ENCODE measurements around the gene WDR88.

- RRBS = no CpG with 5 or more reads among the region's 13 CpGs
These were observed 16.3 kb downstream of the POP4 start for GRCh38 chr19:29622334-29622925.

DNA sequence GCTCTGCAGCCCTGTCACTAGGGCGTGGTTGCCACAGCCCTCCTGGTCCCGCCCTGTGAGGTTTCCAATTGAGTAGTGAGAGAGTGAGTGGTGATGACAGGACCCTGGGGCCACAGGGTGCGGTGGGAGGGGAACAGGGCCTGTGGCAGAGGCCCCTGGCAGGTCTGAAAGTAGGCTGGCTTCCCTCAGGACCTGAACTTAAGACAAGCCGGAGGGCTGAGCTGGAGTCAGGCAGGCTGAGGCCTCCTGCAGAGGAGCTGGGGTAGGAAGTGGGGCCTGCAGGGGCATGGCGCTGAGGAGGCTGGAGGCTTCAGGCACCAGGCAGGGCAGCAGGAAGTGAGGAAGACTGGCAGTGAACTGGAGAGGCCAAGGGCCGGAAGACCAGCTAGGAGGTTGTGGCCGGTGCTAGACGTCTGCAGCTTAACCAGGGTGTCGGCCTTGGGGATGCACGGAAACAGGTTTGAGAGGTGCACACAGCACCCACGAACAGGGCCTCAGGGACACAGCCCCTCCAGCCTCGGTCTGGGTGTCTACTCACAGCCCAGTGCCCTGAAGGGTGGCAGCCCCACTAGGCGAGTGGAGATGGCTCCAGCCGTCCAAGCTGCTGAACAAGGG lies 17.7 kb downstream of the POP4 start:
- RRBS = no CpG with 5 or more reads among the region's 14 CpGs

- RRBS = no CpG with 5 or more reads among the region's 18 CpGs
These were observed 2.6 kb upstream of the PLEKHF1 start for GRCh38 chr19:29662338-29663399.

DNA sequence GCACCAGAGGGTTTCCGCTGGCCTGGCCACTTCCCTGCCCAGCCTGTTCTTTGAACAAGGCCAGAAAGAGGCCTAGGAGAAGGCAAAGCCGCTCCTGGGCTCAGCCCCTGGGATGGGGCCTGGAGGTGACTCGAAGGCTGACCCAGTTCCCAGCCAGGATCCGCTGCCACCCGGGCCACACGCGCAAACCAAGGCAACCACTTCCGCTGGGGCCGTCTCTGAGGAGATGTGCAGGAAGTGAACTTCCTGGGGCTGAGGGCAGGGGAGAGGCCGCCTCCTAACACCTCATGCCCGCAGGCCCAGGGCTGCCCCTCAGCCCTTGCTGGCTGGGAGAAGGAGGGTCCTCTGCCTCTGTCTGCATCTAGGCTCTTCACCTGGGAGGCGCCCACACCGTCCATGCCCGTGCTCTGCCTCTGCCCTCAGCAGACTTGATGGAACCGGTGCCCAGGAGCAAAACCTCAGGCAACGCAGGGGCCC lies 15.3 kb downstream of the PLEKHF1 start:
- RRBS = 94% methylated on average over 2 of the region's 16 CpGs

DNA sequence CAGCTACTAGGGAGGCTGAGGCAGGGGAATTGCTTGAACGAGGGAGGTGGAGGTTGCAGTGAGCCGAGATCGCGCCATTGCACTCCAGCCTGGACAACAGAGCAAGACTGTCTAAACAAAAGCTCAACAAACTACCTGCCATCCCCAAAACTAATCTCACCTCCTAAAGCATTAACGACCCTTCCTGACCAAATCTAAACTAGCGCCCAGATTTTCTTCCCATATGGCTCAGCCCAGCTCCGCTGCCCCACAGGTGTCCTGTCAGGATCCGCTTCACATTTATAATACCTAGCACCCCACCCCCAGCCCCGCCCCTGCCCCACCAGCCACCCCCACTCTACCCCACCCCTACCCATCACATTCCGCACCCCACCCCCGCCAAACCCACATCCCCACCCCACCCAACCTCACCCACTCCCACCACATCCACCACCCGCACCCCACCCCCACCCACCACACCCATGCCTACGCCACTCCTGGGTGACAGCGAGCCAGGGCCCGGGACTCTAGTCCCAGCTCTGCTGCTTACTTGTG lies 616 bp downstream of the C19orf12 start:
- RRBS = 5% methylated on average over 1 of the region's 15 CpGs

- RRBS = 1% methylated on average over 6 of the region's 34 CpGs
These were observed 145.1 kb upstream of the ZNF536 start for GRCh38 chr19:30226926-30227579.

- RRBS = no CpG with 5 or more reads among the region's 9 CpGs
These were observed 15.1 kb downstream of the ZNF536 start for GRCh38 chr19:30387298-30387711.

GRCh38 chr19:30696395-30696929 lies 324.3 kb downstream of the ZNF536 start:
- RRBS = 93% methylated on average over 1 of the region's 9 CpGs

DNA sequence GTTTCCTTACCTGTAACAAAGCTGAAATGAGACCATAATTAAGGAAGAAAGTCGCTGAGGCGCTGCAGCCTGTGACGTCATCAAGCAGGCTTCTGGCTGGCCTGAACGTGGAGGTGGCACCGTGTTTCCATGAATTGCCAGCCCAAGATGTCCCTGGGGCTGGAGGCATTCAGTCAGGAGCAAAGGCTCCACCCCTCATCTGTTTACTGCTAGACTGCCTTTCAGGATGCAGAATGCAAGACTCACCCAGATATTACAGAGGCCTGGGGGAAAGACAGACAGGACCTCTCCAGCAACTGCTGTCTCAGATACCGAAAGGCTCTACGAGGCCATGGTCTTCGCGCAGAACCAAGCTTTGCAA lies 424.6 kb downstream of the TSHZ3 start:
- RRBS = no CpG with 5 or more reads among the region's 9 CpGs

DNA sequence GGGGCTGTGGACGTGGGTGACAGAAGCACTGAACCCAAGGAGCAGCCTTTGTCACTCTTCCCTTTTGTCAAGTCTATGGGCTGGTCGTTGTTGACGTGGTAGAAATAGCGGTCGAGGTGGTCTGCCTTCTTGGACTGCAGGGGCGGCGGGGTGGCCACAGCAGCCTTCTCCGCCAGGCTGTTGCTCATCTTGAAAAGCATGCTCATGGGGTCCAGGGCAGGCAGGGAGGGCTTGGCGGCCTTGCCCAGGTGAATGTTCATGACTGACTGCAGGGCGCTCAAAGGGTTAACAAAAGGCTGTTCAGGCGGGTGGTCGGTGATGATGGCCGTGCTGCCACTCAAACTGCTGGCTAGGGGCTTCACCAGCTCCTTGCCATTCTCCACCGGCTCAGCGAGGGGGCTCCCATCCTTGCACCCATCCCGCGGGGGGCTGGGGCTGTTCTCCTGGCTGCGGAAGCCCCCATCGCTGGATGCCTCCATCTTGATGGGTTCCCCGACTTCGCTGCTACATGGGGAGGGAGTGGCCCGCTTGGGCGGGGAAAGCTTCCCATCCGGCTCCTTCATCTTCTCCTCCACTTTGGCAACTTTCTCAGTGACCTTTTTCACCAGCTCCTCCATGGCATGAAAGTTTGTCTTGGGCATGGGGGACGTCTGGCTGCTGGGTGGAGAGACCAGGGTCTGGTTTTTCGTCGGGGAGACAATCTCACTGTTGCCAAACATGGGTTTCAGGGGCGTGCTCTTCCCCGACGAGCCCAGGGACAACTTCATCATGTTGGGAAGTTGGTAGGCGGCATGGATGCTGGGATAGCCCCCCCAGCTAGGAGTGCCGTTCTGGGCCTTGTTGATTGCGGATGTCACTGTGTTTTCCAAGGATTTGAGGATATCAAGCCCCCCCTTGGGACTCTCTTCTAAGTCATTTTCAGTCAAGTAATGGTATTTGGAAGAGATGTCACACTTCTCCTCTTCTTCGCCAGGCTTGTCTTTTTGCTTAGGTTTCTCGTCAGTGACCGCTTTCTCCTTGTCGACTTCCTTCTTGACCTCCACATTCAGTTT lies 71.6 kb downstream of the TSHZ3 start:
- RRBS = no CpG with 5 or more reads among the region's 37 CpGs

DNA sequence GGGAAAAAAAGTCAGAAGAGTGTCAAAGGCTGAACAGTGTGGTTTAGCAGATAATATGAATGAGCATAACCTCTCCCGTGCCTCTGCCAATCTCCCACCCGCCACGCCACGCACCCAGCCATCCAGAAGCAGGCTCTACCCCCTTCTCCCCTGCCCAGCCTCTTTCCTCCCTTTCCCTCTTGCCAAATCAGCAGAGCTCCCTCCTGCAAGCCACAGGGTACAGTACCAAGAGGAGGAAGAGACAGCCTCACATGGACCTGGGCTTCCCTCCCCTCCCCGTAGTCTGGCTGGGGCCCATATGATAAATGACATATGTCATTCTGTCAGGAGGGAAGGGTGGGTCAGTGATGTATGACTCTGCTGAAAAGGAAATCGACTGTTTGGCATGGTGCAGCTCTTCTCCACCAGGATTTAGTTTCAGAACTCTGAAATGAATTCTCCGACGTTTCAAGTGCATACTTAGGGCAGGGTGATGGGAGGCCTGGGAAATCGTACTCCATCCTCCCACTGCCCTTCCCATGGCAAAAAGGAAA lies 9.9 kb downstream of the TSHZ3 start:
- RRBS = no CpG with 5 or more reads among the region's 9 CpGs

GRCh38 chr19:31349922-31350558 lies 804 bp upstream of the TSHZ3 start:
- RRBS = 2% methylated on average over 45 of the region's 66 CpGs

GRCh38 chr19:31354786-31355487 lies 5.7 kb upstream of the TSHZ3 start:
- RRBS = no CpG with 5 or more reads among the region's 20 CpGs

DNA sequence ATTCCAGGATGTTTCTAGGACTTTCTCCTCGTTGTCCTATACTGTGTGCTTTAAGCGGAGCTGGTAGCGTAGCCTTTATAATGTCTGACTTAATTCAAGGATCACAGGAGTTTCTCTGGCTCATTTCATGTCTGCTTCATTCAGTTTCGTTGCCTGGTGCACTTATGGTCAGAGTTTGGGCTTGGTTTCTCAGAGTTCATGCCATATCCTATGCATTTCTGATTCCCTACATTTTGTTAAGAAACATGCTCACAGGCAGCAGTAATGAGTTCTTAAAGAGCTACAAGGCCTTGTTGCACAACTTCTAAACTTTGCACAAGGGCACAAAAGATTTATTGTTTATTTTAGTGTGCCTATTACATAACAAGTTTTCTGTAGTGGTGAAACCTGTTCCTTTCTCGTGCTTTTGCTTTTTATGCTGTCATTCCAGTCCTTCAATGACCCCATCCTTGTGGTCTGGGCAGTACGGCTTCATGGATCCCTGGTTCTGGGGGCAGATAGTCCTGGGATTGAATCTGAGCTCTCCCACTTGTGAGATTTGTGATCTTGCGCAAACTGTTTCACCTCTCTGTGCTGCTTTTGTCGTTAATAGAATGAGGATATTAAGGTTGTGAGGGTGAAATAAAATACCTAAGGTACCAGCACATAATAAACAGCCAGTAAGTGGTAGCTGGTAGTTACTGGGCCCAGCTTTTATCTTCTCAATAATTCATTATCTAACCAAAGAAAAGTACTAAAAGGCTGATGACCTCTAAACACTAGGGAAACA lies 17.8 kb downstream of the ZNF507 start:
- RRBS = no CpG with 5 or more reads among the region's 8 CpGs

DNA sequence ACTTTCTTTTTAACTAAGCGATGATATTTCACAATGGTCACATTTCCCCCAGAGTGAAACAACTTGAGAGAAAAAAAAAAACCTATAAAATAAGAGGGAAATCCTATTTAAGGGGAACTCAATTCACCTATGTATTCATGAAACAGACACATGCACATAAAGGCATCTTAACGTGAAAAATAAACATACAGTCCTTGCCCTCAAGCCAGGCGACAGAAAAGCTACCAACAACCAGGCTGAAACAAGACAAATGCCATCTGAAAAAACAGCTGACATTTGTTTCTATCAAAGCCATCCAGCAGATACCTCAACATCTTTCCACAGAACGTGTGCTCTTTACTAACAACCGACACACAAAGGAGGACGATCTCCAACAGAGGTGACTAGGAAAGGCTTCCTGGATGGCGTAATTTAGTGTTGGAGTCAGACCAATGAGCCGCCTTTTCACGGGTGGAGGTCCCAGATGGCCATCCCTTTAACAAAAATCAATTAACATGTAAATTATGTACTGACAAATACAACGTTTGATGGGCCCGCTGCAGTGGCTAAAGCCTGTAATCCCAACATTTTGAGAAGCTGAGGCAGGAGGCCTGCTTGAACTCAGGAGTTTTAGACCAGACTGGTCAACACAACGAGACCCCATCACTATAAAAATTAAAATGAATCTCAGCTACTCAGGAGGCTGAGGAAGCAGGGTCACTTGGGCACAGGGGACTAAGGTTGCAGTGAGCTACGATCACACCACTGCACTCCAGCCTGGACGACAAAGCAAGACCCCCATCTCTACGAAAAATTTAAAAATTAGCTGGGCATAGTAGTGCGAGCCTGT lies 1.4 kb upstream of the DPY19L3 start:
- RRBS = no CpG with 5 or more reads among the region's 16 CpGs

- RRBS = no CpG with 5 or more reads among the region's 14 CpGs
These were observed 5.6 kb downstream of the SLC7A9 start for GRCh38 chr19:32863993-32864396.

DNA sequence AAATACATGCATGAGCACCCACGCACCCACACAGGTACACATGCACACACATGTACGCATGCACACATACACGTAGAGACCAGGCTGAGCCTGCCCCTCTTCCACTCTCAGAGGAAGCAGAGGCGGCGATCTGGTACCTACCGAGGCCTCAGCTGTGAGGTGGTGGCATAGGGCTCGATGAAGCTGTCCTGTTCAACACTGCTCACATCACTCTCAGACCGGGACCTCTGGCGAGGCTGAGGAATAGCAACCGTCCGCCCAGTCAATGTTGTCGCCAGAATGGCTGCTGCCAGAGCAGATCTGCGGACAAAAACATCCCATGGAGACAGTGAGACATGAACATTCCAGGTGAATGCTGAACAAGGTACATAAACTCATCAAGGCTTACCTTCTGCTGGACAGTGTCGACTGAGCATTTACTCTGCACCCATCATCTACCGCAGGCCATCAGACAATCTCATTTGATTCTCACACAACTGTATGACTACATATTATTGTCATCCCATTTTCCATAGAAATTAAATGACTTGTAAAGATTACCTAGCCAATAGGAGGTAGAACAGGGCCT lies 11.9 kb downstream of the CEP89 start:
- RRBS = no CpG with 5 or more reads among the region's 15 CpGs

GRCh38 chr19:32977270-32977684 lies 5.2 kb downstream of the FAAP24 start:
- RRBS = 40% methylated on average over 2 of the region's 8 CpGs

- RRBS = no CpG with 5 or more reads among the region's 4 CpGs
These were observed 25.8 kb downstream of the RHPN2 start for GRCh38 chr19:33039055-33039206.

- RRBS = 57% methylated on average over 10 of the region's 40 CpGs
These were observed at the start of gene WDR88 for GRCh38 chr19:33132048-33132418. WDR88 (plus strand) TSS chr19:33132114.